ENCODE measurements around the genes U2AF2, ZNF787 and AURKC.

- PRO-cap: no peak
Observed at GRCh38 chr19:55374127-55374886, 2.3 kb upstream of the TMEM190 start.

GRCh38 chr19:55486400-55486627, 1.3 kb downstream of the NAT14 start:
- PRO-cap: no peak

GRCh38 chr19:55579815-55580686, 597 bp downstream of the ZNF579 start:
- PRO-cap: unidirectional peak, plus-strand start at chr19:55580570

DNA sequence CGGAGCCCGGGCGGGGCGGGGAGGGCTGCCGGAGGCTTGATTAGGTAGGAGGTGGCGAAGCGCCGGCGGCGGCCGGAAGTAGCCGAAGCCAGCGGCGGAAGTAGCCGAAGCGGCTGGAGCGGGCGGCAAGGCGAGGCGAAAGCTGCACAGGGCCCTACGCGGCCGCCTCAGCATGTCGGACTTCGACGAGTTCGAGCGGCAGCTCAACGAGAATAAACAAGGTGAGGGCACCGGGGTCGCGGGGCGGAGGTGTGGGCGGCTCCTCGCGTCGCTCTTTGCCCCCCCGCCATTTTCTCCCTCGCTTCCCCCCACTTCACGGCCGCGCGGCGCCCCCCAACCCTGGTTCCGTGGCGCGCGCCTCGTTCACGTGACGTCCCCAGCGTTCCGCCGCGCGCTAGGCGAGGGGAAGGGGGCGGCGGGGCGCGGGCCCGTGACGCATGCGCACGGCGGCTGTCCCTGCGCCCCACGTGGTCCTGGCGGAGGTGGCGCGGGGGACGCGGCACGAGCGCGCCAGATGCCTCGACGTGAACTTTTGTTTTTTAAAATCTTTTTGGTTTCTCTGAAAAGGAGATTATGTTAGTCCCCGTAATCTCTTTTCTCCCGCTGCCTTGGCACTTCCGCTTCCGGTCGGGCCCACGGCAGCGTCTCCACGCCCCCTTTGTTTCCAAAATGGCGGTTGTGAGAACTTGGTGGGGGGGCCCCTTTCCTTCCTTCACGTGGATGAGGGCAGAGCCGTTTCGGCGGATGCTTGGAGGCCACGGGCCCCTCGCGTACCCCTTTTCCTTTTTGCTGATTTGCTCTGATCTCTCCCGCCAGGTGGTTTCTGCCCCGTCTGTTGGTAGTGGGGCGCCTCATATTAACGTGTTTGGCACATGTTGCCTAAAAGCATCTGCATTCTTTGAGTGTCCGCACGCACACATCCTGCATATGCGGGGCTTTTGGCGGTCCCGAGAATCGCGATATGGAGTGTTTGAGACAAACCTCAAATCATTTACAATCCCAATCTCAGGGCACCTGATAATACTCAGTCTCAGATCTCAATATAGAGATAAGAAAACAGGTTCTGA, at the start of gene U2AF2:
Gene U2AF2 (plus strand): TSS at position 103 of the 1,067 bp plus-strand sequence.
- PRO-cap: bidirectional peak, plus-strand start at position 107 of the sequence, minus-strand start outside the sequence; bidirectional peak, plus-strand start at position 468 of the sequence, minus-strand start at position 369 of the sequence

GRCh38 chr19:55678075-55678988, 3.3 kb downstream of the EPN1 start:
- PRO-cap: no peak

- PRO-cap: no peak
Observed at GRCh38 chr19:55689399-55690215, 14.6 kb downstream of the EPN1 start.

- PRO-cap: no peak
Observed at GRCh38 chr19:56086997-56088339, 33.6 kb downstream of the ZNF787 start.

DNA sequence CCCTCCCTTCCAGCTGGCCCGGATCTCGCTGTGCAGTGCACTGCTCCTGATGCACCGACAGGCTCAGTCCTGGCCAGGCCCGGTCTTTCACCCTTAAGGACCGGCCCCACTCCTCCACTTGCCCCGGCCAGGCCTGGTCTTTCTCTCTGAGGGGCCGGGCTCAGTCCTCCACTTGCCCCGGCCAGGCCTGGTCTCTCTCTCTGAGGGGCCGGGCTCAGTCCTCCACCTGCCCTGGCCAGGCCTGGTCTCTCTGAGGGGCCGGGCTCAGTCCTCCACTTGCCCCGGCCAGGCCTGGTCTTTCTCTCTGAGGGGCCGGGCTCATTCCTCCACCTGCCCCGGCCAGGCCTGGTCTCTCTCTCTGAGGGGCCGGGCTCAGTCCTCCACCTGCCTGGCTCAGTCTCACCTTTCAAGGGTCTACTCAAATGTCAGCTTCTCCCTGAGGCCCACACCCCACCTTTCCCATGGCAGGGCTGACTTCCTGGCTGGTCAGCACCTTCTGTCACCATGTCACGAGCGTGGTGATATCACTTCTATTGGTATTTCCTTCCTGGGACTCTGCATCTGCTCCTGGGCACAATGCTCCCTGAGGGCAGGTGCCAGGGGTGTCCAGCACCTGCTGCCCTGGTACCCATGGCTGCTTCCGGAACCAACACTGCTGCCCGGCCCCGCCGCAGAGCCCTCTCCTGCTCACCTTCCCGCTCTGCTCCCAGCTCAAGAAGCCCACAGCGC, 6.8 kb downstream of the ZNF787 start:
- PRO-cap: no peak

- PRO-cap: bidirectional peak, plus-strand start at chr19:56121064, minus-strand start at chr19:56120991; bidirectional peak, plus-strand start at chr19:56121256, minus-strand start at chr19:56121229; bidirectional peak, plus-strand start at chr19:56121642, minus-strand start at chr19:56121332
Observed at GRCh38 chr19:56120816-56121799, at the start of gene ZNF787. Gene ZNF787, minus strand, starts transcription at chr19:56121295.

- PRO-cap: no peak
Observed at GRCh38 chr19:56142126-56142802, 1.2 kb downstream of the ZNF444 start.

- PRO-cap: no peak
Observed at GRCh38 chr19:56144000-56144541, 3.0 kb downstream of the ZNF444 start.

- PRO-cap: no peak
Observed at GRCh38 chr19:56283691-56284467, 11.3 kb downstream of the EDDM13 start.

DNA sequence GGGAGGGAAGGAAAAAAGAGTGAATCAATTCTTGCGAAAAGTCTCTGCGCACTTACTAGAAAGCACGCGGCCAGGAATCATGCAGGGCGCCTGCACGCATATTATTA, 421 bp downstream of the ZSCAN5A start:
- PRO-cap: no peak

DNA sequence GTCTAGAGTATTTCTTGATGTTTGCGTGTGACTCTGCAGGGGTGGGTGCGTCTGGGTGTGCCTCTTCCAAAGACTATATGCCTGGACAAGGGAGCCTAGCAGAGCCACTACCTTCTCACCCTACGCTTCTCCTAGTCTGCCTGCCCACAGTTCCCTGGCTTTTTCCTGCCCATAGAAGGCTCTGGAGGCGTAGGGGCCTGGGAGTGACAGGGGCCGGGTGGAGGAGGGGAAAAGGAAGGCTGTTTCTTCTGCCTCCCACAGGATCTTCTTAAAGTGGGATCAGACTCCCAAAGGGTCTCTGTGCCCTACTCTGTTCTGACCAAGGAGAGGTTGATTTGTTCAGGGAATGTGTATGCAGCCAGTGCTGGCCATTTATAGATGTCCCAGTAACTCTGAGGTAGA, 1.2 kb downstream of the ZNF71 start:
- PRO-cap: no peak

GRCh38 chr19:57037437-57038054, 82.2 kb upstream of the USP29 start:
- PRO-cap: no peak

DNA sequence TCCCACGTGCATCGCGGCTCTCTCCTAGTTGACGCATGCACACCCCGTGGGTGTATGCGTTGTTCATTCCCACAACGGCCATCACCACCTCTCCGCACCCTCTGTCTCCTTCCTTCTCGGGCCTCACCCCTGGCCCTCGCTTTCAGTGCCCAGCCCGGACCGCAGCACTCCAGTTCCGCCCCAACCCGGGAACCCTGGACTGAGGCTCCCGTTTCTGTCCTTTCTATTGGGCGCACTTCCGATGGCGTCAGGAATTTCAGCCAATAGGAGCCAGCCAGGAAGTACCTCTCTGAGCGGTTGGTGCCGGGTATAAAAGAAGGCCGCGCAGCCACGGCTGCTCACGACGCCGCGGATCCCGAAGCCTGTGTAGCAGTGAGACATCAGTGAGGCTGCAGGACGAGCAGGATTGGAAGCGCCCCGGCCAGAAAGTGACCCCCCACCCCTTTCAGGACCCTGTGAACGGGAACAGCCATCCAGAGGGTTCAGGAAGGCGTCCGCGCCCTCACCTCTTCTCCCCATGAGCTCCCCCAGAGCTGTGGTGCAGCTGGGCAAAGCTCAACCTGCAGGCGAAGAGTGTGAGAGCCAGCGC, at the start of gene AURKC:
Gene AURKC (plus strand): TSS at position 292 of the 589 bp plus-strand sequence.
- PRO-cap: no peak

DNA sequence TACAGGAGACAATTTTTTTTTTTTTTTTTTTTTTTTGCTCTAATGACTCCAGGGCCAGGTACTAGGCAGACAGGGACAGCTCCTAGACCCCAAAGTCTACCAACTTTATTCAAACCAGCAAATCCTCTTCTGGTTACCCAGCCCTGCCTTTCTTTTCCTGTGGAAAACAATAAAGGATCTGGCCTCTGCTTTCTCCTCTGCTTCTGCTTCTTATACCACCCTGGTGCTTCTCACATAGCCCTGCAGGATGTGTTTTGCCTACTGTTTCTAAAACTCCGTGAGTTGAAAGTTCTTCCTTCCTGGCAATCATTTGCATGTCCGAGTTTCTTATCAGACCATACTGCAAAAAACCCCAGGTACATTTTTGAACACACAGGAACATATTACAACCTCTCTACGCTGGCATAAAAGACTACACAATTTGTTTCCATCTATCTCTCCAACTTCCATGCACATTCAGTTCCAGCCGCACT, 10.5 kb upstream of the ZNF460 start:
- PRO-cap: no peak

- PRO-cap: no peak
Observed at GRCh38 chr19:57291678-57291942, 11.3 kb downstream of the ZNF460 start.

GRCh38 chr19:57390195-57391039, 763 bp downstream of the ZNF548 start:
- PRO-cap: no peak

DNA sequence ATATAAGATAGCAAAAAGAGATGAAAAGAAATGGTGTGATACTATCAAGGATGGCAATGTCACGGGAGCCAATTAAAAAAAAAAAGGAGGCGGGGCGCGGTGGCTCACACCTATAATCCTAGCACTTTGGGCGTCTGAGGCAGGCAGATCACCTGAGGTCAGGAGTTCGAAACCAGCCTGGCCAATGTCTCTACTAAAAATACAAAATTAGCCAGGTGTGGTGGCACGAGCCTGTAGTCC, 3.0 kb upstream of the ZNF749 start:
- PRO-cap: no peak